ENCODE results near the genes MGST1 and CMAS.

GRCh38 chr12:16347337-16347923 lies at the start of gene MGST1:
MGST1 (plus strand) TSS chr12:16347645.
- PRO-cap = bidirectional peak, plus-strand start at chr12:16347455, minus-strand start at chr12:16347513; bidirectional peak, plus-strand start at chr12:16347652, minus-strand start at chr12:16347719
- RRBS, 2 experiments = 22 to 81% methylated on average over 8 of the region's 27 CpGs

GRCh38 chr12:16611268-16611720 lies 5.3 kb upstream of the LMO3 start:
- PRO-cap = no peak
- RRBS, 2 experiments = no CpG with 5 or more reads among the region's 3 CpGs

DNA sequence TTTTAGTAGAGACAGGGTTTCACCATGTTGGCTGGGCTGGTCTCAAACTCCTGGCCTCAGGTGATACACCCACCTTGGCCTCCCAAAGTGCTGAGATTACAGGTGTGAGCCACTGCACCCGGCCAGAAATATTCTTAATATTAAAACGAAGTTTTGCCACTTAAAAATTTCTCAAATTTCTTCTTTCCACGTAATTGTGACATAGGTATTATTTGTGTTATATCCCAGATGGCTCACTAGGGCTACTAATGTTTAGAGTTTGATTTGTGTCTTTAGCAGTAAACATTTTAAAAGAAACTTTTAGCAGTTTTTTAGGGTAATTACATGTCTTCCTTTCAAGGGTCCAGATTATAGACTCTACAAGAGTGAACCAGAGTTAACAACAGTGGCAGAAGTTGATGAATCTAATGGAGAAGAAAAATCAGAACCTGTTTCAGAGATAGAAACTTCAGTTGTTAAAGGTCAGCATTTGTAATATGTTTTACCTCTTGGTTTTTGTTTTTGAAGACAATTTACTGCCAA lies 91.2 kb upstream of the AEBP2 start:
- PRO-cap = no peak
- RRBS, 2 experiments = no CpG with 5 or more reads among the region's 3 CpGs

- PRO-cap = no peak
- RRBS, 2 experiments = no CpG with 5 or more reads among the region's 7 CpGs
These were observed 54.4 kb downstream of the AEBP2 start for GRCh38 chr12:19493657-19494065.

DNA sequence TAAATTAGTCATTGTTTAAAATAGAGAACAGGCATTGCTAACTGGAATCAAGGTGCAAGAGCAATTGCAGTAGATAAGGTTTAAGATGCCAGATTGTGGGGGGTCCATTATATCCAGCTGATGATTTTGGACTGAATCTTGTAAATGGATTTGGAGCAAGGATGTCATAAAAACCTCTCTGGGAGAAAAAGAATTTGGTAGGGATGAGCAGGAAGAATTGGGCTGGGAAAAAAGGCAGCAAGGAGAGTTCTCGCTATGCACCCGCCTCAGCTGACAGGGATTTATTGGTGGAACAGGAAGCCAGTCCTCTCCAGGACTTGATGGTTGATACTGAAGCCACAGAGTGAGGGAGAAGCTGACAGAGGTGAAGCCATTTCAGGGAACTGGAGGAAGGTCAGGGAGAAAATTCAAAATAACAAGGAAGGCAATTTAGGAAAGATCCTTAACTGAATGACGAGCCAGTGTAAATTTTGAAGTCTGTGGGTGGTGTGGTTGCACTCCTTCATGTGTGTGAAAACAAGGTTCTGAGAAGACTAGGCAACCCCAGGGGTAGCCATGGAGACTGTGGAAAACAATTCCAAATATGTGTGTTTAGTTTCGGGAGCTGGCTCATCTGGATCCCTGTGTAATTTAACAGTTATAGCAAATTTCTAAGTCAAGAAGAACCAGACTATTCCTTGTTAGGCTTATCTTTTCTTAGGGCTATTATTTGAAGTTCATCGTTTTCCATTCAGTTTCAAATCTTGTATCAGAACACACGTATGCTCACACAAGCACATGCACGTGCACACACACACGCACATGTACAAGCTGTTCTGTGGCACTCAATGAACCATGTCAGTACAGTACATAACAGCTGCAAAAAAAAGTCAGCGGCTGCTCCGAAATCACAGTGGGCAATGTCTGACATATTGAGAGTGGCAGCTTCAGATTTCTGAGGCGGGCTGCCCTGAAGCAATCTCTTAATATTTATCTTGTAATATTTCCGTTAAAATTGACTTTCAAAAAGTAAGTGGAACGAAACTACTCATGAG lies 411.0 kb downstream of the AEBP2 start:
- PRO-cap = no peak
- RRBS, 2 experiments = no CpG with 5 or more reads among the region's 13 CpGs

DNA sequence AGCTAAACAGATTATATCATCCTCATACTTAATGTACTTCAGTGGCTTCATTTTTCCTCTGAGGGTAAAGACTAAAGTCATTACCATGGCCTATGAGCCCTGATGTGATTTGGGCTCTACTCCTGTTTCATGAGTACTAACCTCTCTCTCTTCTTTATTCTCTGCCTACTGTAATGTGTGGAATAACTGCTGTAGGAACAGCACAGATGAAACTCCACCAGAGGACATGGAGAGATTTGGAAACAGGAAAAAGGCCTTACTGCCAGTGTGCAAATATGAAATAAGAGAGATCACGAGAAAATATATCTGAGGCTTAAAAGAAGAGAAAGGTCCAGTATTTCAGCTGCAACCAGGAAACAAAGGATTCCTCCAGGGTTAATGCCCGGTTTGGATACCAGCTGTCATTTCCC lies 422.5 kb upstream of the PDE3A start:
- PRO-cap = no peak
- RRBS, 2 experiments = no CpG with 5 or more reads among the region's 2 CpGs

- PRO-cap = no peak
- RRBS, 2 experiments = no CpG with 5 or more reads among the region's 4 CpGs
These were observed 48.9 kb upstream of the PDE3A start for GRCh38 chr12:20319389-20319857.

DNA sequence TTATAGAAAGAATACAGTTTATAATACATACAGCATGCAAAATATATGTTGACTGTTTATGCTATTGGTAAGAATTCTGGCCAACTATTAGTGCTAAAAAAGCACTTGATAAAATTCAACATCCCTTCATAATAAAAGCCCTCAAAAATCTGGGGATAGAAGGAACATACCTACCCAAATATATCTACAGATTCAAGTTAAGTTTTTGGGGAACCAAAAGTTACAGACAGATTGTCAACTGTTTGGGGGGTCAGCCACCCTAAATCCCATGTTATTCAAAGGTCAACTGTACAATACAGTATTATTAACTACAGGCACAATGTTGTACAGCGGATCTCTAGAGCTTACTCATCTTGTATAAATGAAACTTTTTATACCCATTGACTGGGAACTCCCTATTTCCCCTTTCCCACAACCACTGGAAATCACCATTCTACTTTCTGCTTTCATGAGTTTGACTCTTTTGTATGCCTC lies 57.6 kb downstream of the SLCO1B3 start:
- PRO-cap = no peak
- RRBS, 2 experiments = no CpG with 5 or more reads among the region's 1 CpG

DNA sequence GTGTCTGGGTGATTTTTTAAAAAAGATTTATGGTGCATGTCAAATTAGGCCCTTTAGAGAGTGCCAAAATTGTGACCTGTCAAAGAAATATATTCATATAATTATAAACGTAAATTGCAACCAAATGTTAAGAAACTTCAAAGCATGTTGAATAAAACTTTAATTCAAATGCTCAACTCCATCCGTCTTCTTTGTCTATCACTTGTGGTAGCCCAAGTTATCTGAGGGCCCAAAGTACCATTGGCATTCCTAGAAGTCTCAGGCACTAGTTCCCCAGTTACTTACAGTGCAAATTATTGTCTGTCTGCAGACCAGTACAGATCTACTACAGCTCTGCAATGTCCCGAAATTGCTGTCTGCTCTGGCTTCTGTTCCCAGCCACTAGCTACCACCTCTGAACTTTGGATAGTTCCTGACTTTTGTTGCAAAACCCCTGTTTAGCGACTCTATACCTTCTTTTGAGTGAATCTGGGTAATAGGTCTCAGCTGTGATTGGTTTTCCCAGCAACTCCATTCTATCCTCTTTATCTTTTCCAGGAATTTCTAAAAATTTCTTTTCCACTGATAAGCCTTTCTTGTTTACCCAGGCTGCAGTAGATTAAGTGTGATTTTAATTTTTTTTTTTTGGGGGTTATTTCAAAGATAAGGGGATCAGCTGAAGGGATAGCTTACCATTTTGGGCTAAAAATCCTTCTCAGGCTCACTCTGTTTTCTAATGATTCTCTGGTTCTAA lies 16.9 kb downstream of the KCNJ8 start:
- PRO-cap = no peak
- RRBS, 2 experiments = no CpG with 5 or more reads among the region's 4 CpGs

DNA sequence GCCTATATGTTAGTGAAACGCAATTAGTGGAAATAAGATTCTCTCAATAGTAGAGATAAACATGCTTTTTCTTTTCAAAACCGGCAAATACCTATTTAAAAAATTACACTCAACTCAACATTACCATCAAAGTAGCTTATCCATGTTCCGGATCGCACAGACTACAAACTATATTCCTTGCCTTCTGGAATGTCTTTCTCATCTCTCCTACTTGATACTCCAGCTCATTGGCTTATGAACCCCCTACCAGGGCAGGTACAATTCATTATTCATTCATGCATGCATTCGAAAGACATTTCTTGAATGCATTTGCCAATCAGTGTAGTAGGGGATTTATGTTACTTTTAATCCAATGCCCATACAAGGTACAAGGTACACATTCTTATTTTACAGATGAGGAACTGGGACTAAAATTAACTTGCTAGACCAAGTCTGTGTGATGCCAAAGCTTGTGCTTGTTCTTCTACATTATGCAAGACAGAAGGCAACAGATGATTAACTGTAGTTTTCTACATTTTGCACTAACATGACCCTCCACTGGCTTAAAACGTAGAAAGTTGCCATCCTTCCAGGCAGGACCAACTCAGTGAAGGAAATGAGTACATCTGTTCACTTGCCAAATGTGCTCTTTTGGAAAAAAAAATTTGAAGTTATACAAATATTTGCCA lies 53.7 kb upstream of the KCNJ8 start:
- PRO-cap = no peak
- RRBS, 2 experiments = 89 to 100% methylated on average over 1 of the region's 6 CpGs

GRCh38 chr12:22045946-22046408 lies at the start of gene CMAS:
CMAS (plus strand) TSS chr12:22046218.
- PRO-cap = bidirectional peak, plus-strand start at chr12:22046218, minus-strand start at chr12:22046147
- RRBS, 2 experiments = 2 to 4% methylated on average over 8 to 9 of the region's 38 CpGs

- PRO-cap = no peak
- RRBS, 2 experiments = no CpG with 5 or more reads among the region's 6 CpGs
These were observed 100.7 kb downstream of the CMAS start for GRCh38 chr12:22146623-22147173.

DNA sequence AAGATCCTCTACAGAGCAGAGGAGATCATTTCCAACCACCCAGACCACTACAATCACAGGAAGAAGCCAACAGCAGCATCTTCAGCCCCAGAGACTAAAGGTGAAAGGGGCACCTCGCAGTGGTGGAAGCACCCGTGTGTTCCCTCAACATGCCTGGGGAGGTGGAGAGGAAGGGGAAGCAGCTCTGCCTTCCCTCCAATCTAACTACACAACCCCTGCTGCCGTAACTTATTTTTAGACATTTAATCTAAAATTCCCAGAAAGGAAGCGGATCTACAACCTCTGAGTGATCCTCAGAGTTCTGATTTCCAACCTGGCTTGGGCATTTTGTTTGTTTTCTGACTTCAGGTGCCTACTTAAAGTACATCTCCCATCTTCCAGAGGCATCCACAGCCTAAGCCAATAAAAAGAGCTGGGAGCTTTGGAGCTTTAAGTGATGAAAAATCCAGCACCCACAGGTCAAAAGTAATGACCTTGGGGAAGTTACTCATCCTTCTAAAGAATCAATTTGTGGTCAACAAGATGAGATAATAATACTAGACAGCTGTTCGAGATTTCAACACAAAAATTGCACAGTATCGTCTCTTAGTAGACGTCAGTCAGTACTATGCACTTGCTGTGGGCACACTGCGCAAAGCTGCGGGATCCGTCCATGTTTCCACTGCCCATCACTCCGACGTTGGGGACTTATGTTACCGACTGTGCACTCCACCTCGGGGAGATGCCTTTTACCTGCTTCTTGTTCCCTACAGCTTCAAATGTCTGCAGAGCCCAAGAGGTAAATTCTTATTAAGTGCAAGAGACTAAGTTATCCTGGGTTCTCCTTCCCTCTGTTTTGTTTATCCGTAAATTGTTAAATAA lies 1.4 kb downstream of the ST8SIA1 start:
- PRO-cap = no peak
- RRBS, 2 experiments = no CpG with 5 or more reads among the region's 15 CpGs

DNA sequence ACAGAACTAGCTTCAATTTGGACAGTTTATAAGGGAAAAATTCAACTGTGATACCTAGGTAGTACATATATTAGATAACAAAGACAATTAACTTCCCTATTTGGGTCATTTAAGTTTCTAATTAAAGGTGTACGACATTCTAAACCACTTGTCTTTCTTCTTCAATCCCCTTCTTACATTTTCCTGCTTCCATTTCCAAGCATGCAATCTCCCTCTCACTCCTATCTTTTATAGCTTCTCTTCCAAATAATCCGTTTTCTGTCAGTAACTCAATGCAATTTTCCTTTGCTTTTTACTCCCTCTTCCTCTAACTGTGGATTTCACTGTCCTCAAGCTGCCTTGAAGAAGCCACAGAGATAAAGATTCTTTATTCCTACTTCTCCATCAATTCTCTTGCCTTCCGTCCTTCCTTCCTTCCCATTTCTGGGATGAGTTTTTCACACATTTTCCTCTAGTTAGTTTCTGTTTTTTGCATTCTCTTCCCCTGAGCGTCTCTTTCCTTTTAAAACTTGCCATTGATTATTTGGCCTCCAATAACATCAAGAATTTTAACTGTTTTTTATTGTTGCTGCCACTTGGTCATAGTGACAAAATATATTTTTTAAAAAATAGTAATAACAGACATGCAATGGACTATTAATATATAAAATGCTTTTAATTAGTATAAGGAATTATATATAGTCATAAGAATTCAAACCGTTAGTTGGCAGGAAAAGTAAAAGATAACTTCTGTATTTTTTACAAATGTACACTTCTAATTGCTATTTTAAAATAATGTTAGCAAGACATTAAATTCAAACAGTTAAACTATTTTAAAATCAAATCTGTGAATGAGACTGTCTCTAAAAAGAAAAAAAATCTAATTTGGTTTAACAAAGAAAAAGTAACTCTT lies 79.9 kb downstream of the C2CD5 start:
- PRO-cap = no peak
- RRBS, 2 experiments = no CpG with 5 or more reads among the region's 5 CpGs

DNA sequence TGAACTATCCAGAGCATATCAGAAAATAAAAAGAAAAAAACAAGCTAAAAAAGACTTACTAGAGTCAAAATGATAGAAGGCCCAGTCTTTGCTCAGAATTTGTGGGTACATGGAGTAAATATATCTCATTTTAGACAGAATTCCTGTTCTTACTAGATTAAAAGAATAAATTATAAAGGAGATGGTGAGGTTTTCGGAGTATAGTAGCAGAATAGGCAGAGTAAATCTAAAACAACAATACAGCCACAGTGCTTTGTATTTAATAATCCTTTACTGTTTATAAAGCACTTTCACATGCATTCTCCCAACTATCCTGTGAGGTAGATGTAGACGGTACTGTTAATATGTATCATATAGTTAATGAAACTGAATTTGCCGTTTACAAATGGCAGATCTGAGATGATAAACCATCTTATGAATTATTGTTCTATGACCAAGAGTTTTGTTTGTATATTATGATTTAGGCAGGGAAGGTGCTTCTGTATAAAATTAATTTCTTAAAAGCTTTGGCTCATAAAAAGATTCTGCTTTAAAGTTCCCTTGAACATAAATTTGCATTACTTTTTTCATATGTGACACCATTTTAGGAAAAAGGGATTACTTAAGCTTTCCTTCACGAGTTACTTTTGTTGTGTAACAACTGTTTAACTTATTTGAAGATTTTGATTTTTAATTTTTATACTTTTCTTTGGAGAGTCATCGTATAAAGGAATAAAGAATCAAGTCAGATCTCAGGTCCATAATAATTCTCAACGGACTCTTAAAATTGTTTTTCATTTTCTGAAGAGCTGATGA lies 3.1 kb downstream of the ETNK1 start:
- PRO-cap = no peak
- RRBS, 2 experiments = no CpG with 5 or more reads among the region's 6 CpGs

DNA sequence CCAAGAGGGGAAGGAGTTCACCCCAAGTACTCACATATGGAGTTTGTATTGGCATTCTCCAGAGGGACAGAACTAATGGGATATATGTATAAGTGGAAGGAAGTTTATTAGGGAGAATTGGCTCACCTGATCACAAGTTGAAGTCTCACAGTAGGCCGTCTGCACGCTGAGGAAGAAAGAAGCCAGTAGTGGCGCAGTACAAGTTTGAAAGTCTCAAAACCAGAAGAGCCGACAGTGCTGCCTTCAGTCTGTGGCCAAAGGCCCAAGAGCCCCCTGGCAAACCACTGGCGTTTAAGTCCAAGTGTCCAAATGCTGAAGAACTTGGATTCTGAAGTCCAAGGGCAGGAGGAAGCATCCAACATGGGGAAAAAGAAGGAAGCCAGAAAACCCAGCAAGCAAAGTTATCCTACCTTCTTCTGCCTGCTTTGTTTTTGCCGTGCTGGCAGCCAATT lies 54.0 kb downstream of the ETNK1 start:
- PRO-cap = no peak
- RRBS, 2 experiments = no CpG with 5 or more reads among the region's 6 CpGs

DNA sequence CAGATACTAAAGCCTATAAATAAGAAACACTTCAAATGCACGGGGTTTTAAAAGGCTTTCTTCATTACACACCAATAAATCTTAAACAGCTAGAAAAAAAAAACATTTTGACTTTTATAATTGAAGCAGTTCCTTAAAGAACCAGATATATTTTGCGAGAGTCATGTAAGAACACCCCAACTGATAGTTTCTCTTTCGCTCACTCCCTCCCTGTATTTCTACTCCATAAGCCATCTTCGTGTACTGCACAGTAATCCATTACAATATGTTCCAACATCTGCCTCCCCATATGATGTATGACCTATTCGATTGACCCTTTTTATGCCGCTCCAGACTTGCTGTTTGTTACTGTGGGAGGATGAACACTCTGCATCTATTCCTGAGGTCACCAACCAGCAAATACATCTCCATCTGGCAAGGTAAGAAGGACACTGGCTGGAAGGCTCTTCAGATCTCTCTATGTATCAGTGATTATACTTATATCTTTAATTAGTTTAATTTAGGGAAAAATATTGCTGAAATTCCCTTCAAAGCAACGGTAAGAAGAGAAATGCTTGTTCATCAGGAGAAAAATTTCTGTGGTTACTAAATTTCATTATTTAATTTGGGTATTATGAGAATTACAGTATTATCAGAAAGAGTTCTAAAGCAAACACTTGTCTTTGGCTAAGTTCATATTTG lies 331.6 kb downstream of the SOX5 start:
- PRO-cap = no peak
- RRBS, 2 experiments = no CpG with 5 or more reads among the region's 7 CpGs

DNA sequence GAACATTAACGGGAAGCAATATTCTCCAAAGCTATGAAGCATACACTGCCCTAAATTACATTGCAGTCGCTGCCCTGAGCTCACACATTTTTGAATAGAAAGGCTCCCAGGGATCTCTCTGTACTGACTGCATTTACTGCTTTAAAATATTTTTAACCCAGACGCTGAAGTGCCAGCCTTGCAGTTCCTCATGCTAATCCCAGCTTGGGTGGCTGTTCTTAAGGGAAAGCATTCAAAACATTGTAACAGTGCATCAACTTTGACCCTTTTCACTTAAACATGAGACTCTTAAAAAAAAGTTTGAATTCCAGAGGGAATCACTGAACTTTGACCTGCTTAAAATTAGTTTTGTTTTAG lies 410.9 kb downstream of the BCAT1 start:
- PRO-cap = no peak
- RRBS, 2 experiments = no CpG with 5 or more reads among the region's 3 CpGs

GRCh38 chr12:24546042-24546954 lies 402.6 kb downstream of the BCAT1 start:
- PRO-cap = no peak
- RRBS, 2 experiments = no CpG with 5 or more reads among the region's 6 CpGs

- PRO-cap = no peak
- RRBS, 2 experiments = no CpG with 5 or more reads among the region's 7 CpGs
These were observed 31.8 kb upstream of the IRAG2 start for GRCh38 chr12:25020560-25021280.